GM19239 (cell line): ENCODE measurements around the genes UTY and PRY.

GRCh38 chrY:3002097-3003245 is 67.3 kb downstream of the ZFY start:
- RRBS, result no CpG with 5 or more reads among the region's 10 CpGs

DNA sequence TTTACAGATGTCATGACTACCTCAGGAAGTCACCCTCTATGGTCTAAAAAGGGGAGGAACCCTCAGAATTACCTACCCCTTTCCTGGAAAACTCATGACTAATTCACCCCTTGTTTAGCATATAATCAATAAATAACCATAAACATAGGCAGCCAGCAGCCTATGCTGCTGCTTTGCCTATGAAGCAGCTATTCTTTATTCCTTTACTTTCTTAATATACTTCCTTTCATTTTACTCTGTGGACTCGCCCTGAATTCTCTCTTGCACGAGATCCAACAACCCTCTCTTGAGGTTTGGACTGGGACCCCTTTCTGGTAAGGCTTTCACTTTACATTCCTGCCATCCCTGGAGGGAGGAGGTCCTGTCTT is 522.7 kb upstream of the AMELY start:
- RRBS, result no CpG with 5 or more reads among the region's 2 CpGs

DNA sequence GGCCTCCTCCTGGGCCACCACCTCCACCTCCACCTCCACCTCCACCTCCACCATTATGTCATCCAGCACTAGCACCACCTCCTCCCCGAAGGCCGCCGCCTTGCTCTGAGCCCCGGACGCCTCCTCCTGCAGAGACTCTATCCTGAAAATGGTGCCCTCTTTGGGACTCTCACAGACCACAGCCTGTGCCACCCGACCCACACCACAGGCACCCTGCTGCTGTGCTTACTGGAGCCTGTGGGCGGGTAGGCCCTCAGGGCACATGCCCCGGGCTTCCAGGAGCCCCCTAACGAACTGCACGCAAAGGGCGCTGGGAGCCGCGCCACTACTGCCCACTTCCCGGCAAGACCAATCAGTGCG is 541.2 kb downstream of the TSPY10 start:
- RRBS, result 78% methylated on average over 8 of the region's 15 CpGs

DNA sequence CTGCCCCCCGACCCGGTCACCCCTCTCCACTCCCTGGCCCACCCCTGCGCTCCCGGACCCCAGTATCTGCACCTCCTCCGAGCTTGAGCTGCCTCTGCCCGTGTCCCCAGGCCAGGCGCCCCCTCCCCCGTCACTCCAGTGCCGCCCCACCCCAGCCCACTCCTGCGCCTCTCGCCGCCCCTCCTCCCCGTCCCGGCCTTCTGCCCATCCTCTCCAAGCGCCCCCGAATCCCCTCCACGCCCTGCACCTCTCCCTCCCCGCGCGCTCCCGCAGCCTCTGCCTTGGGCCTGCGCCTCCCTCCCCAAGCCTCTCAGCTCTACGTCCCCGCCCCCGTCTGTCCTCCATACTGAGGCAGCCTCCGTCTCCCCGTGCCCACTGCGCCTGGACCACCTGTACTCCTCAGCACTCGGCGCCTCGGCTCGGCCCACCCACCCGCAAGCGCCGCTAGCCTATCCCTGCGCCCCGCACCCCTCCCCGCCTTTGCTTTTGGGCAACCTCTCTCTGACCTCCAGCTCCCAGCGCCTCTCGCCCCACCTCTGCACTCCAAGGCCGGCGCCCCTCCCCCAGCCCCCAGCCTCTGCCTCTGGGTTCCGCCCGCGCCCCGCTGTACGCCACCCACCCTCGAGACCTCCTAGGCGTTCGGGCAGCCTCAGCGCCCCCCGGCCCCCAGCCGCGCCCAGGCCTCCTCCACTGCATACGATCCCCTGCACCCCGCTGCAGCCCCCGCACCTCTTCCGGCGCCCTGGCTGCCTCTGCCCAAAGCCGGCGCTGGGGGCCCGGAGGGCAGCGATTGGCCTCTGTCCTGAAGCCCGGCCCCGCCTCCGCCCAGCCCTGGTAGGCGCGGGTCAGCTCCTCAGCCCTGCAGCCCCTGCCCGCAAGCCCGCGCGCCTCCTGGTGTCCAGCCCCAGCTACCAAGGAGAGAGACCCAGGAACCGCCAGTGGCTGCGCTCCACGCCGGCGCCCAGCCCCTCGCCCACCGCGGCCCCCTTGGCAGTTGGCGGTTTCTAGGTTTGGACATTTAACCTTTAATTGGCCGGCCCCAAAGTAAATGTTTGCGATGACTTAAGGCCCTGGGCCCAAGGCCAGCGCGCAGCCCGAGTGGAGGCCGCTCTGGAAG is 279.9 kb upstream of the USP9Y start:
- RRBS, result 5% methylated on average over 9 of the region's 87 CpGs

DNA sequence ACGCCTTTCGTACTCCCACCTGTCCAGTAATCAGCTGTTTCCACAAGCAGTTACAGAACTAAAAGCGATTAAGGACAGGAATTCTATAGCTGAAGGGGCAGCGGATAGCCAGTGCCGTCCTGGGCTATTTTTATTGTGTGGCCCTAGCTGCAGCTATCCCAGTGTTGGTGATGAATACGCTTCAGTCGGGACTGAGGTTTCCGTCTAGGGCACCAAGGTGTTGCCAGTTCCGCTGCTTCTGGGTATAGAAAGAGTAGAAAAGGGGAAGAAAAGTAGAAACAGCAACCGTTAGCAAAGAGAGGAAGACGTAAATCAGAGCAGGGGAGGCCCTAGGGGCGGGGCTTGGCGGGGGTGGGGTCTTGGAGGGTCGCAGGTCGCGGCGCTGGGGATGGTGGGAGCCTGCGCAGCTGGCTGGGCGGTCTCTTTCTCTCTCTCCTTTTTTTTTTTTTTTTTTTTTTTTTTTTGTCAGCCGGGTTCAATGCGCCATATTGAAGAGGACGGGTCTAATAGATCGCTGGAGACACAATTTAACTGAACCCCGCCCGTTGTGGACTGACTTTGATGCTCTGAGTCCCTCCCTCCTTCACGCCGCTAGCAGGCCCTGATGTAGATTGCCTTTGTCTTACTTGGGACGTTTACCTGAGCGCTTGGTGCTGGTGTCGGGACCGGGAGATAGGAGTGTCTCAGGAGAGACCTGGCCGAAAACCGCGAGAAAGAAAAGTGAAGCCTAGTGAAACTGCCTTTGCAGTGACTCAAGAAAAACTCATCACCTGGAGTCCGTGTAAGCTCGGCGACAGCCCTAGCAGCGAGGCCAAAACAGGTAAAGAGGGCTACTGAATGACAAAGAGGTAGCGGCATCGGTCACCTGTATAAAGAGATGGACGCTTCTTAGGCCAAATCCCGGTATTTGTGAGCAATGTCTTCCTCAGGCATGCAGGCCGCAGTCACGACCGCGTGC is 38.9 kb upstream of the USP9Y start:
- RRBS, result no CpG with 5 or more reads among the region's 46 CpGs

DNA sequence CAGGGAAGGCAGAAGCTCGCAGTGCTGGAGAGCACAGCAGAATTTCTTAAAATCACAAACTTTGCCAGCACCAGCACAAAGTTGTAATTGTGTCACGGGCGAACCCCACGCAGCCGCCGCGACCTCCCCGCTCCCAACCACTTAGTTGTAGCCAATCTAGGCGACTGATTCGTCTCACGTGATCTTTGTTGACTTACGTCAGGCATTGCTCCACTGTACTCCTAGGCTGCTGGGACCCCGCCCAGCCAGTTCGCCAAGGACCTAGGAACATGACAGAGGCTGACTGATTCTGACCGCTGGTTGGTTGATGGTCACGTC is at the start of gene UTY:
UTY (minus strand) TSS at position 166 of the 318 bp plus-strand sequence.
- RRBS, result no CpG with 5 or more reads among the region's 16 CpGs

DNA sequence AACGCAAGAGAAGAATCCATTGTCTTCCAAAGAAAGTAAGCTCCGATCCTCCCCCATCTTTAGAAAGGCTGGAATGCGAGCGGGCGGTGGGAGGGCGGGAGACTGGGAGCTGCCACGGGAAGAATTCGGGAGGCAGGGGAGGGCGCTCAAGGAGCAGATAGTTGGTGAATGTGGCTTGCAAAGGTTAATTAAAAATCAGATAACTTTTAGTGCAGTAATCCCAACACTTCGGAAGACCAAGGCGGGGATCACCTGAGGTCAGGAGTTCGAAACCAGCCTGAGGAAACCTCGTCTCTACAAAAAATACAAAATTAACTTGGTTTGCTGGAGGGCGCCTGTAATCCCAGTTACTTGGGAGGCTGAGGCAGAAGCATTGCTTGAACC is 694 bp downstream of the TMSB4Y start:
- RRBS, result no CpG with 5 or more reads among the region's 14 CpGs

GRCh38 chrY:19502598-19503404 is 241.7 kb downstream of the KDM5D start:
- RRBS, result 14% methylated on average over 4 of the region's 44 CpGs

DNA sequence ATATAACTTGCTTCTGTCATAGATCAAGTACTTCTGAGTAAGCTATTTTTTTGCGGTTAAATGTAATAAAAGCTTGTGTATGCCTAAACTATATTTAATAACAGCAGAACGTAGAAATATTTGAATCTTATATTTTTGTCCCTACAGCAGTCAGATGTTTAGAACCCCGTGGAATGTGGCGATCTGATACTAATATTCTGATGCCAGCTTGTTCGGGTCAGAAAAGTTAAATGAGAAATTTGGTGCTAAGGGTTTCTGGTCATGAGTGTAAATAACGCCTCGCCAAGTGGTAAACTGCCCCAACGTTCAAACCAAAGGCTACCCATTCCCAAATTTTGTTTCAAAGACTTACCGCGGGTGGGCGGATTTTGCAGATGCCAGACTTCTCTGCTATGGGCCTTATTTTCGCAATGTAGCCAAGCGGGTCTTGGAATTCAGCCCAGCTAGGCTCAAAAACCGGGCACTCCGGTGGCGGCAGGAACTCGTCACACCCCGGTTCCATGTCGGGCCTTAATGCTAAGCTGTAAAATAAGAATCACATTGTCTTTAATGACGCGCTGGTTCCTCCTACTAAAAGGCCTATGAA is 400 bp downstream of the KDM5D start:
- RRBS, result no CpG with 5 or more reads among the region's 21 CpGs

- RRBS, result no CpG with 5 or more reads among the region's 5 CpGs
Measured at GRCh38 chrY:22490146-22490659, at the start of gene PRY. PRY (plus strand) TSS chrY:22490397.